Rectum (tissue), 1 donor: ENCODE measurements around the genes FOXO1 and RGCC.

DNA sequence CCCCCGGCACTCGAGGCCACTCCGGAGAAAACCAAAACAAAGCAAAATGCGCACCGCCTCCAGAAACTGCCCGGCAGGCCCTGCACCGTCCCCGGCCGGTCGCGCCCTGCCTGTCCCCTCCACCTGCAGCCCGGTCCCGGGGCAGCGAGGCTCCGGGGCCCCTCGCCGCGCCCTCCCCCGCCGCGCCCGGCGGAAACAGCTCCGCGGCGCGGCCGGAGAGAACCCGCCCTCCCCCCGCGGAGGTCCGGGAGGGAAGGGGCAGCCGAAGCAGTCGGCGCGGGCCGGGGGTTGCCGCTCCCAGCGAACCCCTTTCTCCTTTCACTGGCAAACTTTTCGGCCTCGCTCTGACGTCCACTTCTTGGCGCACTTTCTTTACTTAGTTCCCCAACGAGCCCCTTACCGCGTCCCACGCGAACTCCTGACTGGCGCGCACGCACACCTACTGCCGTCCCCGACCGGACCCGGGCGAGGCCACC, 1.4 kb downstream of the FOXO1 start:
- PRO-cap = bidirectional peak, plus-strand start at position 270 of the sequence, minus-strand start at position 188 of the sequence; bidirectional peak, plus-strand start at position 404 of the sequence, minus-strand start at position 420 of the sequence

DNA sequence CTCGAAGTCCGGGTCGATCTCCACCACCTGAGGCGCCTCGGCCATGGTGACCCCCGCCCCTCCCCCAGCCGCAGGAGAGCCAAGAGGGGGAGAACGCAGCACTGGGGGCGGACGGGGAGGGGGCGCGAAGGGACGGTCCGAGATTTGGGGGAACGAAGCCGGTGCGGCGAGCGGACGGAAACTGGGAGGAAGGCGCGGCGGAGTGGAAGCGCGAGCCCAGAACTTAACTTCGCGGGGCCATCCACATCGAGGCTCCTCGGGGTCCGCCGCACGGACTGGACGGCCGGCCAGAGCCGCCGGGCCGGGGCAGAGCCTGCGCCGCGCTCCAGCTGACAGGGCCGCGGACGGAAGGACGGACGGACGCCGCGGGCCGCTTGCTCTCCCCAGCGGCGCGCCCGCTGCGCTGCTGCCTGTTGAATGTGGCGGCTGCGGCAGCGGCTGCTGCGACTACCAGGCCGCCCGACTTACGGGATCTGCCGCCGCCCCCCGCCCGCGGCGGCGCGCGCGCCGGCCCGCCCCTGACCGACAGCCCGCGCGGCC, at the start of gene FOXO1:
FOXO1 (minus strand) TSS at position 474 of the 540 bp plus-strand sequence.
- PRO-cap = bidirectional peak, plus-strand start at position 155 of the sequence, minus-strand start outside the sequence; bidirectional peak, plus-strand start outside the sequence, minus-strand start at position 466 of the sequence

GRCh38 chr13:40944224-40944993, 74.7 kb downstream of the ELF1 start:
- PRO-cap = no peak

DNA sequence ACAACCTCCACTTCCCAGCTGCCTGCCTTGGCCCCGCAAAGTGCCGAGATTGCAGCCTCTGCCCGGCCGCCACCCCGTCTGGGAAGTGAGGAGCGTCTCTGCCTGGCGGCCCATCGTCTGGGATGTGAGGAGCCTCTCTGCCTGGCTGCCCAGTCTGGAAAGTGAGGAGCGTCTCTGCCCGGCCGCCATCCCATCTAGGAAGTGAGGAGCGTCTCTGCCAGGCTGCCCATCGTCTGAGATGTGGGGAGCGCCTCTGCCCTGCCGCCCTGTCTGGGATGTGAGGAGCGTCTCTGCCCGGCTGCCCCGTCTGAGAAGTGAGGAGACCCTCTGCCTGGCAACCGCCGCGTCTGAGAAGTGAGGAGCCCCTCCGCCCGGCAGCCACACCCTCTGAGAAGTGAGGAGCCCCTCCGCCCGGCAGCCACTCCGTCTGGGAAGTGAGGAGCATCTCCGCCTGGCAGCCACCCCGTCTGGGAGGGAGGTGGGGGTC, 64.3 kb downstream of the ELF1 start:
- PRO-cap = no peak

DNA sequence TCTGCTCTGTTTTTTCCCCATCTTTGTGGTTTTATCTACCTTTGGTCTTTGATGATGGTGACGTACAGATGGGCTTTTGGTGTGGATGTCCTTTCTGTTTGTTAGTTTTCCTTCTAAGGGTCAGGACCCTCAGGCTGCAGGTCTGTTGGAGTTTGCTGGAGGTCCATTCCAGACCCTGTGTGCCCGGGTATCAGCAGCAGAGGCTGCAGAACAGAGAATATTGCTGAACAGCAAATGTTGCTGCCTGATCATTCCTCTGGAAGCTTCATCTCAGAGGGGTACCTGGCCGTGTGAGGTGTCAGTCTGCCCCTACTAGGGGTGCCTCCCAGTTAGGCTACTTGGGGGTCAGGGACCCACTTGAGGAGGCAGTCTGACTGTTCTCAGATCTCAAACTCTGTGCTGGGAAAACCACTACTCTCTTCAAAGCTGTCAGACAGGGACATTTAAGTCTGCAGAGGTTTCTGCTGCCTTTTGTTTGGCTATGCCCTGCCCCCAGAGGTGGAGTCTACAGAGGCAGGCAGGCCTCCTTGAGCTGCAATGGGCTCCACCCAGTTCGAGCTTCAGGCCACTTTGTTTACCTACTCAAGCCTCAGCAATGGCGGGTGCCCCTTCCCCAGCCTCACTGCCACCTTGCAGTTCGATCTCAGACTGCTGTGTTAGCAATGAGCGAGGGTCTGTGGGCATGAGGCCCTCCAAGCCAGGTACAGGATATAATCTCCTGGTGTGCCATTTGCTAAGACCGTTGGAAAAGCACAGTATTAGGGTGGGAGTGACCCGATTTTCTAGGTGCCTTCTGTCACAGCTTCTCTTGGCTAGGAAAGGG, 13.7 kb upstream of the WBP4 start:
- PRO-cap = no peak

- PRO-cap = no peak
These were observed 6.2 kb upstream of the WBP4 start for GRCh38 chr13:41055002-41055637.

DNA sequence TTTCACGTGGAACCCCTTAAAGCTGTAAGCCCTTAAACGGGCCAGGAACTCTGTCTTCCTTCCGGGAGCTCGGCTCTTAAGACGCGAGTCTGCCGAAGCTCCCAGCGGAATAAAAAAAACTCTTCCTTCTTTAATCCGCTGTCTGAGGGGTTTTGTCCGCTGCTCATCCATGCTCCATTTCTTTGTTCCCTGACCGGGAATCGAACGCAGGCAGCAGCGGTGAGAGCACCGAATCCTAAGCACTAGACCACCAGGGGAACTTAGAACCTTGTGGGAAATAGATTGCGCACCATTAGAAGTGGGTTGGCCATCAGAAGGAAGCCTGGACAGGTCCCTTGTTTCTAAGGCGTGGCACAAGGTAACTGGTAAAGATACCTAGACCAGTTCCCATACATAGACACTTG, 1.6 kb upstream of the RGCC start:
- PRO-cap = no peak

DNA sequence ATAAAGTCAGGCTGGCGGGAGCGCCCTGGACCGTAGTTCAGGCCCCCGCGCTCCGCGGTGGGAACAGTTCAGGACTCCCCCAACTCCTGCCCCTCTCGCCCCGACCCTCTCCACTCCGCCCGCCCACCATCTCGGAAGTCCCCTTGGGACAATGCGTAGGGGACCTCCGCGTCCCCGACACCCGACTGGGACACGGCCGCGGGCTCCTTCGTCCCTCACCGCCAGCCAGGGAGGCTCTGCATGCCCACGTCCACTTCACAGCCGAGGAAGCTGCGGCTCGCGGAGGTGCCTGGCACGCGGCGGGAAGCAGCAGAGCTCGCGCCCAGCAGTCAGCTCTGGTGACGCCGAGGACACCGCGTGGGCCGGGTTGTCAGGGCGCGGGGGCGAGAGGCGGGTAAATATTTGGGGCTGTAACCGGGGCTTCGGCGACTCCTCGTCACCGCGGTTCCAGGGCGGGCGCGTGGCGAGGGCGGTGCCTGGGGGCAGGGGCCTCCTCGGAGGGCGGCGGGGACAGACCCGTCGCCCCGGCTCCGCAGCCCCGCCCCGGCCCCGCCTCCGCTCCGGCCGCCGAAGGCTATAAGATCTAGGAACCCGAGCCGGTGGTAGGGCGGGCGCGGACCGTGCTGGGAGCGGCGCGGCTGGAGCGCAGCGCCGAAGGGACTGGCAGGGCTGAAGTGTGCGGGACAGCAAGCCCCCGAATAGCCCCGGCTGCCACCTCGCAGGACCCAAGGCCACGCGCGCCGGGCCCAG, at the start of gene RGCC:
RGCC (plus strand) TSS at position 605 of the 750 bp plus-strand sequence.
- PRO-cap = bidirectional peak, plus-strand start at position 332 of the sequence, minus-strand start at position 337 of the sequence; bidirectional peak, plus-strand start at position 605 of the sequence, minus-strand start at position 462 of the sequence

- PRO-cap = no peak
These were observed 2.5 kb downstream of the RGCC start for GRCh38 chr13:41459702-41460379.

- PRO-cap = no peak
These were observed 8.4 kb downstream of the RGCC start for GRCh38 chr13:41465528-41466427.

DNA sequence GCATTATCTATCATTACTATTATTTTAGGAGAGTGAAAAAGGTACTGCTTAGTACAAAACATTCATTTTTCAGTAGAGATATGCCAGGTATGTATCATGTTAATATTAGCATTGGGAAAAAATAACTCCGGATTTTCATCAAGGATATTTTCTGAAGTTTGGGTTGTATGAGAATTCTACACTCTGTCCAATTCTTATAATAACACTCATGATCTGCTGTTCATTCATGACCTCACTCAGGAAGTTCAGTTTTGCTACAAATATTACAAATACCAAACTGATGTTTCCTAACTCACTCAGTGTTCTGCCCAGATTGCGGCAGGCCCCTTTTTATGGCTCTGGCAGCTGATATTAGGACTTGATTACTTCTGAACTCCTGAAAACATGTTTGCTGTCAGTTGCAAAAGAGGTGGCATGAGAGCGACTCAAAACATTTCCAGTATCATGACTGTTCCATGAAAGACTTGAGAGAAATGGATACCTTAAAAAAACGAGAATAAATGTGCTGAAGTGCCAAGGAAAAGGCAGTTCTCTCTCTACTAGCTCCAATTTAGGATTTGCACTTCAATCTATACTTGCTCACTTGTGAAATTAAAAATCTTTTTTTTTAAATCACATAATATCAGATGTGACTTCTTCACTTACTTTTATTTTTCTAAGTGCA, 188.0 kb downstream of the RGCC start:
- PRO-cap = no peak

DNA sequence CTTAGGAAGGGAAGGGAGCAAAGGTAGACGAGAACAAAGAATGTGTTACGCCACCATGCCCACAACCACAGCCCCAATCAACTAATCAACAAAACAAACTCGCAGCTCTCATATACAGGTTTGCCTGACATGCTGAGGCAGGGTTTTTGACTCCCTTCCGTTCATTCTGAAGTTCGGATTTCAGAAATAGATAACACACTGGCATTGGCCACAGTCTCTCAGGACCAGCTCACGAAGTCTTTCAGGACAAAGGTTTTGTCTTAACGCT, 13.7 kb upstream of the VWA8 start:
- PRO-cap = no peak

DNA sequence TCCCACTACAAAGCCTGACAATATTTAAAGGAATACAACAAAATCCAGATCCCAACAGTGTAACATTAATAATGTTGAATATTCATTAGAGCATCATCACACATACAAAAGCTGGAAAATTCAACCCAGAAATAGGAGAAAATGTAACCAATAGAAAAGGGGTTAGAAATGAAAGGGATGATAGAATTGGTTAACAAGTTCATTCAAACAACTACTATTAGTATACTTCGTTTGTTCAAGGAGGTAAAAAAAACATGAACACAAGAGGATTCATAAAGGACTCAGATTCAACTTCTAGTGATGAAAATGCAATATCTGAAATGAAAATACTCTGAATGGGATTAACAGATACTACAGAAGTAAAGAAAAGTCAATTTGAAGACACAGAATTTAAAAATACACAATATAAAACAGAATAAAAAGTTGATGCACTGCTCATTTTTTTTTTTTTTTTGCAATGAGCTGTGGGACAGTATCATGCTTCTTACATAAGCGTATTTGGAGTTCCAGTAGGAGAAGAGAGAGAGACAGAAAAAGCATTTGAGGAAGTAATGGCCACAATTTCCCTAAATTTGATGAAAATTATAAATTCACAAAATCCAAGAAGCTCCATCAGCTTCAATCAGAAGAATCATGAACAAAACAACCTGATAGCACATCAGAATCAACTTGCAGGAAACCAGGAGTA, 39.0 kb downstream of the DGKH start:
- PRO-cap = no peak

DNA sequence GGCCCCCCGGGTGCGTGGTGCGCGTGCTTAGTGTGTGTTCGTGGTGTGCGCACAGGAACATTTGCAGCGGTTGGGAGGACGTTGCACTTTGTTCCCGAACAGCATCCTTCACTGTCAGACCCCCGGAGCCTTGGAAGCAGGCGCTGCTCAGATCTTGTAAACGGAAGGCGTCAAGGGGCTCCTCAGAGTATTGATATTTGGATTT, 525 bp downstream of the AKAP11 start:
- PRO-cap = no peak

DNA sequence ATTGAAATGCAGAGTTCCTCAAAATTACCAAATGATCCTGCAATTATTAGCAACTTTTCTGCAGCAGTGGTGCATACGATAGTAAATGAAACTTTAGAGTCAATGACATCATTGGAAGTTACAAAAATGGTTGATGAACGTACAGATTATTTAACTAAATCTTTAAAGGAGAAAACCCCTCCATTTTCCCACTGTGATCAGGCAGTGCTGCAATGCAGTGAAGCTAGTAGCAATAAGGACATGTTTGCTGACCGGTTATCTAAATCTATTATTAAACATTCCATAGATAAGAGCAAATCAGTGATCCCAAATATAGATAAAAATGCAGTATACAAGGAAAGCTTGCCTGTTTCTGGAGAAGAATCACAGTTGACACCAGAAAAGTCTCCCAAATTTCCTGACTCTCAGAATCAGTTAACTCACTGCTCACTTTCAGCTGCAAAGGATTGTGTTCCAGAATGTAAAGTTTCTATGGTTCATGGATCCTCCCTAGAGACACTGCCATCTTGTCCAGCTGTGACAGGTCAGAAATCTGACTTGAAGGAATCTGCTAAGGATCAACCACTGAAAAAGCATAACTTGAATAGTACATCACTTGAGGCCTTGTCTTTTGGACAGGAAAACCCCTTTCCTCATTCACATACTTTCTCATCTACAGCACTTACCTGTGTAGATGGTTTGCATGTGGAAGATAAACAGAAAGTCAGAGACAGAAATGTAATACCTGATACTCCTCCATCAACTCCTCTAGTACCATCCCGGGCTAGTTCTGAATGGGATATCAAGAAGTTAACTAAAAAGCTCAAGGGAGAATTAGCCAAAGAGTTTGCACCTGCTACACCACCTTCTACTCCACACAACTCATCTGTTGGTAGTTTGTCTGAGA, 29.6 kb downstream of the AKAP11 start:
- PRO-cap = no peak

DNA sequence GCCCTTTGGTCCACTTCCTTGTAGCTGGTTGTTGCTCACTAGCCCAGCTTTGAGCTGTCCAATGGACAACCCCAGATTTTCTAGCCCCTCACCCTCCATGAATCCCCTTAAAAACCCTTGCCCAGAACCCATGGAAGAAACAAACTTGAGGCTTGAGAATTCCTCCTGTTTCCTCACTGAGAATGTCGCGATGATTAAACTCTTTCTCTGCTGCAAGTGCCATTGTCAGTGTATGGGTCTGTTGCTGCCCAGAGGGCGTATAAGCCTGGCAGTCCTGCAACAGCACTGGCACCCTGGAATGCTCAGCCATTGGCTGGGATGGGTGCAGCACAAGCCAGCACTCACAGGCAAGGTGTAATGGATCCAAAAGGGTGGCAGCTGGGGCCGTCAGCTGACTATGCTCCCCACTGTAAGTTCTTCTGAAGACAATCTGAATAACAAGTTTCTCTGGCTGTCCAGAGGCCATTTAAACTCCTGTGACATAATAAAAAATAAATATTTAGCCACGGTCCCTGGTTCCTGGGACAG, 6.2 kb downstream of the EPSTI1 start:
- PRO-cap = unidirectional peak, plus-strand start at position 305 of the sequence; unidirectional peak, plus-strand start at position 358 of the sequence

- PRO-cap = no peak
These were observed 17.3 kb downstream of the CCDC122 start for GRCh38 chr13:43862095-43862864.

DNA sequence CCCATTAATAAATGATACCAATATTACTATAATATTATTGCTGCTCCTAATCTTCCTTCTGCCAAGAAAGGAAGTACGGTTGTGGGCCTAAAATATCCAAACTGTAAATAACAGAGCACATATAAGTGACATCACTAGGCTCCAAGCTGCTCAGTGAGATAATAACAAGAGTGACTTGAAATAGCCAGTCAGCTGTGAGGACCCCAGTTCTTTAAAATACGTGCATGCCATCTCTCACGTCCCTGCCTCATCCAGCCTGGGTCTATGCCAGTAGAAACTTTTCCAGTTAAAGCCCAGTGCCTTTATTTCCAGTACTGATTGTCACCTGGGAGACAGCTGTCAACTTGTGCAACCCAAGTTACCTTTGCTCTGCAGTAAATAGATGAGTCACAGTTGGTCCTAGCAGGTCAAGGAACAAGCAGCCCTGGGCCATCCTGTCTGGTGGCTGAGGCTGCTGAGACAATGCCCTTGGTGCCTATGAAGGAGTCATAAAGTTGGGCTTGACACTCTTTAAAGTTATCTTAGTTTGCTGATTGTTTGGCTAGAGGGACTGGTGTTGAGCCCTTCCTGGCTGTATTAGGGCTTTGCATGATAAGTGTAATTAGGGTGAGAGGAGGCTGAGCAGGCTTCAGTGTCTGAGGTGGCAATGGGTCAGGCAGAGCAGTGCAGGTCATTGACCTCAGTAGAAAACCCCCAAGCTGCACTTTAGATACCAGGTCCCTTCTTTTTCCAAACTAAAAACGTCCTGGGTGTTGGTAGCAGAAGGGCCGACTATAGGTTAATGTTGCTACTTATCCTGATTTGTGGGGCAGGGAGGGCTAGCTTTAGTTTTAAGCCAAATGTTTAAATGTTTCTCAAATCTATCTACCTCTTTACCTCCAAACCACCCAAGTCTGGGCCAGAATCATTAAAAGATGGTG, 52.6 kb downstream of the SMIM2 start:
- PRO-cap = bidirectional peak, plus-strand start at position 392 of the sequence, minus-strand start at position 258 of the sequence

GRCh38 chr13:44116673-44117347, 44.2 kb downstream of the SMIM2 start:
- PRO-cap = no peak

GRCh38 chr13:44143128-44143808, 17.8 kb downstream of the SMIM2 start:
- PRO-cap = no peak